ENCODE measurements around a stretch of chr5.

DNA sequence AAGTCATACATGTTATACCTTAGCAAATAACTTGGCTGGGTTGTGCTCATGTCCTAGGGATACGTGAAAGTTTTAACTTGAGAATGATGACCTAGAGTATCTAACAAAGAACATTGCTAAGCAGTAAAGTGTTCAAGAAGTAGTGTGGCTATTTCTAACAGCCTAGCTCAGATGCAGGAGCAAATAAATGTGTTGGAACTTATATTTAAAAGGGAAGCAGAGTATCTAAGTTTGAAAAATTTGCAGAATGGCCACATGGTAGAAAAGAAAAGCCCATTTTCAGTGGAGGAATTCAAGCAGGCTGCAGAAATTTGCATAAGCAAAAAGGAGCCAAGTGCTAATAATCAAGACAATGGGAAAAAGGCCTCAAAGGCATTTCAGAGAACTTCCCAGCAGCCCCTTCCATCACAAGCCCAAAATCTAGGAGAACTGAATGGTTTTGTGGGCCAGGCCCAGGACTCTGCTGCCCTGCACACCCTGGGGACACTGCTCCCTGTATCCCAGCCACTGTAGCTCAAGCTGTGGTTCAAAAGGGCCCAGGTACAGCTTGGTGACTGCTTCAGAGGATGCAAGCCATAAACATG is 720.4 kb upstream of the CTNND2 start:
- PRO-cap, result no peak
- RAMPAGE, long total RNA, 2 experiments, result no peak in any of the 2 experiments

- PRO-cap, result no peak
- RAMPAGE, long total RNA, 2 experiments, result no peak in any of the 2 experiments
Measured at GRCh38 chr5:14158696-14159521, 15.8 kb downstream of the TRIO start.

- PRO-cap, result no peak
- RAMPAGE, long total RNA, 2 experiments, result no peak in any of the 2 experiments
Measured at GRCh38 chr5:14208930-14209573, 65.9 kb downstream of the TRIO start.

DNA sequence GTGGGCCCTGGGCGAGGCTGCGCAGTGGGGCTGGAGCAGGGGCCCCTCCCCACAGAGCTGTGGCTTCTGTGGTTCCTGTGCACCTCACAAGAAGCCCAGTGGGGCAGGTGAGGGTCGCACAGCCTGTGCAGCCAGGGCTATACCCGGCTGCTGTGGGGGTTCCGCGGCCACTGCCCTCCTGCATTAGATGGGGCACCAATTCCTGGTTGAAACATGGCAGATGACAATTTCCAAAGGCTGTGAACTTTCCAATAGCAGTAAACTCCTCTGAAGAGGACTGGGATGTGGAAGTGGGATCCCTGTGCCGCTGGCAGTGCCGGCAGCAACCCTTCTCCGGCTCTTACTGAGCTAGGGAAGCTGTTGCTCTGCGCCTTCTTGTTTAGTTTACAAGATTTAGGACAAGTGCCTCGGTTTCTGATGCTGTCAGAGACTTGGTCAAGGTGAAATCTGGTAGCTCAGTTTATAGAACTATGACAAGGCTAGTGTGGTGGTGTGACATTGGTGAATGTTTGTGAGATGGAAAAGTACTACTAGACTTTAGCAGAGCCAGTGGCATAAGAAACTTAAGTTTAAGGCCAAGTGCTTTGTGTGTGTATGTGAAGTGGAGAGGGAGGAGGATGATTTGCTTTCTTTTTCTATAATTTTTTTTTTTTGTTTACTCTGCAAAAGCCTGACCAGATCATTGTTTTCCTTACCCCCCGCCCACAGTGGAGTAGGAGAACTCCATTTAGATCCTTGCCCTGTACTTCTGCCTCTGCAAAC is 75.6 kb downstream of the TRIO start:
- PRO-cap, result no peak
- RAMPAGE, long total RNA, 2 experiments, result no peak in any of the 2 experiments

DNA sequence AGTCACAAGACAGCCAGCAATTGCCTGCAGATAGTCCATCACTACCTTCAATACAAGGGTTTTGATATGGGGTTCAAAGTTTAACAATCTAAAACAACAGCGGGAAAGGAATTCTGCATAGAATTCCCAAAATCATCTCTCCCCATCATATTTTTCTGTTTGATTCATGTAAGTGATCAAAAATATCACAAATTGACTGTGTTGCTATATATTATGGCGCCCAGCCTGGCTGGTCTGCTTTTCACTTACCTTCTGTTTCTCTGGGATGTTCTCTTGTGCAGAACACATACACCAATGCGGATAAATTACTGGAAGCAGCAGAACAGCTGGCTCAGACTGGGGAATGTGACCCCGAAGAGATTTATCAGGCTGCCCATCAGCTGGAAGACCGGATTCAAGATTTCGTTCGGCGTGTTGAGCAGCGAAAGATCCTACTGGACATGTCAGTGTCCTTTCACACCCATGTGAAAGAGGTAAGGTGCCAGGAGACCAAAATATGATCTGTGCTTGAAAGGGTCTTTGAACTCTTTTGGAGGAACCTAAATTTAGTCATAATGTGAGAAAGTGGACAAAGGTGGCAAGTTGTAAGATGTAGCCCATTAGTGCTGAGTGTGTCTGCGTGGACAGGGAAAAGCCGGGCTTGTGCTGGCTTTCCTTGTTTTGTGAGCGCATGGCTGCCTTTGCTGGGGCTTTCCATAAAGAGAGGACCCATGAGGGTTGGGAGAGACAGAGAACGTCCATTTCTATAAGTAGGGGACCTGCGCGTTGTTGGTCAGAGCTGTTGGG is 193.3 kb downstream of the TRIO start:
- PRO-cap, result no peak
- RAMPAGE, long total RNA, 2 experiments, result no peak in any of the 2 experiments

- PRO-cap, result no peak
- RAMPAGE, long total RNA, 2 experiments, result no peak in any of the 2 experiments
Measured at GRCh38 chr5:14410463-14411024, 171.0 kb upstream of the OTULINL start.

GRCh38 chr5:14413275-14413808 is 168.2 kb upstream of the OTULINL start:
- PRO-cap, result no peak
- RAMPAGE, long total RNA, 2 experiments, result no peak in any of the 2 experiments

DNA sequence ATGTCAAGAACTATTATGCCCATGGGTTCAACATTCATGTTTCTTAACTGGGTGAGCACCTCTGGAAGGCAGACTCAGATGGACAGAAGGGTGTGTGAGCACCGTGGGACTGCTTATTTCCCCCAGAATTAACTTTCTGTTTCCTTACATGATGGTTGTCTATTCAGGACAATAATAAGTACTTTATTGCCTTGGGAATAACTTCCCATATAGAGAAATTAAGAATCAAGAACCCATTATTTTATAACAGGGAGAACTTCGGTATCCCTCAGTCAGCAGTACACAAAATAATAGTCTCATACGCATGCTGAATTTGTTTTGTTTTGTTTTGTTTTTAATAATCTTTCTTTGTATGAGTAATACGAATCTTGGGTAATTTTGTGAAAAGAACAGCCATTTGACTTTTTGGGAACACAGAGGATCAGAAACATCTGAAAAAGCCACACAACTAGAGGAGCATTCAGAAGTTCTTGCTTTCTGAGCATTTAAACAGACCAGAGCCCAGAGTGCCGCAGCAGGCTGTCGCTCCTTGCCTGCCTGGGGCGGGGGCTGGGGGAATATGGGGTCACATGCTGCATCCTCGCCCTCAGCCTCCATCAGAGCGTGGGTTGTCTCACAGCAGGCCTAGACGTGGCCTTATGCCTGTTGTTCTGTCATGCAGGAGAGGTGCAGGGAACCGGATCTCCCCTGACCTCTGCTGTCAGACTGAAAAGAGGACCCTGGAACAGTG is 133.6 kb upstream of the OTULINL start:
- PRO-cap, result no peak
- RAMPAGE, long total RNA, 2 experiments, result no peak in any of the 2 experiments

GRCh38 chr5:14583760-14584549 is 2.4 kb downstream of the OTULINL start:
- PRO-cap, result no peak
- RAMPAGE, long total RNA, 2 experiments, result no peak in any of the 2 experiments

DNA sequence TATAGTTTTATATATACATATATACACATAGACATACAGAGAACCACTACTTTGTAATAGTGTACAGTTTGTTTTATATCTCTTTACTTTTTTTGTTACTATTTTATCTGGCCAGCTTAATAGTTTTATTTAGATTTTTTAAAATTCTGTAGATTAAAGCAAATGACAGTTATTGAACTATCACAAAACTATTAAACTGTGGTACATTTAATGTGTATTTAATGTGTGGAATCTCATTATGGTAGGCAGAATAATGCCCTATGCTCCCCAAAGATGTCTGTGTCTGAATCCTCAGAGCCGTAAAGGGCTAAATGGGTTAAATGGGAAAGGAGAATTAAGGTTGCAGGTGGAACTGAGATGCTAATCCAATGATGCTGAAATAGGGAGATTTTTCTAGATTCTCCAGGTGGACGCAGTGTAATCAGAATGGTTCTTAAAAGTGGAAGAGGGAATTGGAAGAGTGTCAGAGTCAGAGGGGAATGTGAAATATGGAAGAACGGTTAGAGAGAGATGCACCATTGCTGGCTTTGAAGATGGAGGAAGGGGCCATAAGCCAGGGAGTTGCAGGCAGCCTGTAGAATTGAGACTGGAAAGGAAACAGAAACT is 29.4 kb downstream of the OTULINL start:
- PRO-cap, result no peak
- RAMPAGE, long total RNA, 2 experiments, result no peak in any of the 2 experiments

DNA sequence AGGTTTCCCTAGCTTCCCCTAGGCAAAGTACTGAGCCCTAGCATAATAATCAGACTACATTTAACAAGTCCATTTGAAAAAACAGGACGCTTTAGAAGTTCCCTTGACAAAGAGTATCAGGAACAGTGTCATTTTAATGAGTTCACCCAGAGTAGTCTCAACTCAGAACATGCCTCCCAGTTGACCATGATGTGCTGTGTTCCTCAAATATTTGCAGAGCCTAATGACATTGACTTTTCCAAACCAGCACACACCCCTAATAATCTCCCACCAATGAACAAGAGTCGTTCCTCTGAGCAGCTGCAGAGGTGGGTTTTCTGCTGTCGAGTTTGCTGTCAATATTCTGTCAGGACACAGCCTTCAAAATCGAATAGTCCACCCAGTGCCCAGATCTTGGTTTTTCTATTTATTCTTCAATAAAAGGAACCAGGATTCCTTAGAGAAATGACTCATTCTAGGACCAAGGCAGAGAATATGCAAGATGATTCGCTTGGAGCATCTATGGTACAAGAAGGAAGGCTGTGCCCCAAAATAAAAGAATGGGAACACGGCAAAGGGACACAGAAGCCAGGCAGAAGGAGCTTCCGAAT is 57.6 kb downstream of the OTULIN start:
- PRO-cap, result no peak
- RAMPAGE, long total RNA, 2 experiments, result no peak in any of the 2 experiments

GRCh38 chr5:14742322-14743099 is 78.0 kb downstream of the OTULIN start:
- PRO-cap, result no peak
- RAMPAGE, long total RNA, 2 experiments, result no peak in any of the 2 experiments

- PRO-cap, result no peak
- RAMPAGE, long total RNA, 2 experiments, result no peak in any of the 2 experiments
Measured at GRCh38 chr5:14802434-14803080, 69.0 kb downstream of the ANKH start.

GRCh38 chr5:14870812-14871367 is 688 bp downstream of the ANKH start:
- PRO-cap, result no peak
- RAMPAGE, long total RNA, 2 experiments, result no peak in any of the 2 experiments

- PRO-cap, result no peak
- RAMPAGE, long total RNA, 2 experiments, result no peak in any of the 2 experiments
Measured at GRCh38 chr5:14895203-14895468, 23.6 kb upstream of the ANKH start.

DNA sequence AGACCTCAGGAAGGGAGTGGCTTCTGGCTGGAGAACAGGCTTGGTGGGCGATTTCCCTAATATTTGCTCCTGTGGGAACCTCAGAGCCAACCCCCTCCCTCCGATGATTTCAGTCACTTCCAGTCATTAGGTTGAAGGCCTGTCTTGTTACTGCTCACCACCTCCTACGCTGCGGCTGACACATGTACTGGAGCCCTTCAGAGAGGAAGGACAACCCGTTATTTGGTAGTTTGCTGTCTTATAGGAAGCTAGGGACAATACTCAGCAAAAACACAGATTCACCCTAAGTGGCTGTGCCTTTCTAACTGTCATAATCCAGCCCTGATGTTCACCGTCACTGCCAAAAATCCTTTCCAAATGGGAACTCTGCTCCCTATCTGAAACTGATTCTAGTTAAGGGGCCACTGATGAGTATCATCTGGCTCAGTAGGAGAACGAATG is 29.2 kb upstream of the ANKH start:
- PRO-cap, result no peak
- RAMPAGE, long total RNA, 2 experiments, result no peak in any of the 2 experiments

GRCh38 chr5:15265821-15266174 is 234.2 kb upstream of the FBXL7 start:
- PRO-cap, result no peak
- RAMPAGE, long total RNA, 2 experiments, result no peak in any of the 2 experiments

DNA sequence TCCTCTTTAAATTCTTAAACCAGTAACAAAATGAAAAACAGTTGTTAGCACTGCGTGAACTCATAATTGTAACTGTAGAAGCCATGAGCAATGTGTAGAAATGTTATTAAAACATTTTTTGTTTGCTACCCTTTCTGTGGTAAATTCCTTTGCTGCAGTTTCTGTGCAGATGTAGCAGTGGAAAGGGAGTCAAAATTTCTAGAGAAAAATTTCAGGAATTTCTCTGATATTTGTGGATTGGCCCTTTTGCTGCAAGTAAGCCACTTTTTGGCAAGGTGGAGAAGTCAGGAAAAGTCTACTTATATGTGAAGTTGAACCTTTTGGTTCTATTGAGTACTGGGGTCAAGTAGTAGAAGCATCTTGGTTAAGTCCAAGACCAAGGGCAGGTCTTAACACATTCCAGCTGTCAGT is 10.1 kb downstream of the FBXL7 start:
- PRO-cap, result no peak
- RAMPAGE, long total RNA, 2 experiments, result no peak in any of the 2 experiments

DNA sequence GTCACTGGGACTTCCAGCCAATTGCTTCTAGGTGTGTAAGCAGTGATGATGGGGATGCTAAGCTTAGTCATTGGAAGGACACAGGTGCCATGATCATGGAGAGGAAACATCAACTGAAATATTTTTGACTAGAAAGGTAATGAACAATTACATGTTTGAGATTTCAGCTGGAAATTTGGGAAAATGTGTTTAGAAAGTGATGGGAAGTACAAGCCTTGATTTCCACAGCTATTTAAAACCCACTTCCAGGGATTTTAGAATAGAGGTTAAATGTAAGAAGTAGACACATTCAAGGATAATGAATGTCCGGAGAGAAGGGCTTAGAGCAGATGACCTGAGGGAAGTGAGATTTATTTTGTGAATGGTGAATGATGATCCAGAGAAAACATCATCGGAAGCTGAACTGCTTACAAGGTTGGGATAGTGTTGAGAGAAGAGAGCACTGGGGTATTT is 235.4 kb downstream of the FBXL7 start:
- PRO-cap, result no peak
- RAMPAGE, long total RNA, 2 experiments, result no peak in any of the 2 experiments

DNA sequence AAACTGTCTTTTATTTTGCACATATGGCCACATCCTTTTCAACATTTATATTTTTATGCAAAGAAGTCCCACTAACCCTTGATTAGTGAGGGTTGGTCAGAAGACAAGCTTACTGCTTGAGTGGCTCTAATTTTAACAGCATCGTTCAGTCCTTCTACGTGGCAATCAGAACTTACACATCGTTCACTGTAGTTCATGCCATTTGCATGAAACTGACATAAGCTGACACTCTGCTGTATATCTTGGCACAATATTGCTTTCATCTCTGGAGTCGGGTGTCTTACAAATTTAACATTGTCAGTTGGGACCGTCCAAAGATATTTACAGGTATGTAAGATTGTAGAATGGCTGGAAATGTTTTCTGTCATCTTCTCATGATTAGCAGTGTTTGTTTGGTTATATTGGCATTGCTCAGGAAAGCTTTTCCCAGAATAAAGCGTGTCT is 50.6 kb downstream of the MARCHF11 start:
- PRO-cap, result no peak
- RAMPAGE, long total RNA, 2 experiments, result no peak in any of the 2 experiments